ENCODE results near the genes FILIP1, SENP6 and SH3BGRL2.

GRCh38 chr6:73452545-73452696 lies 324 bp upstream of the CGAS start:
- PRO-cap = no peak

DNA sequence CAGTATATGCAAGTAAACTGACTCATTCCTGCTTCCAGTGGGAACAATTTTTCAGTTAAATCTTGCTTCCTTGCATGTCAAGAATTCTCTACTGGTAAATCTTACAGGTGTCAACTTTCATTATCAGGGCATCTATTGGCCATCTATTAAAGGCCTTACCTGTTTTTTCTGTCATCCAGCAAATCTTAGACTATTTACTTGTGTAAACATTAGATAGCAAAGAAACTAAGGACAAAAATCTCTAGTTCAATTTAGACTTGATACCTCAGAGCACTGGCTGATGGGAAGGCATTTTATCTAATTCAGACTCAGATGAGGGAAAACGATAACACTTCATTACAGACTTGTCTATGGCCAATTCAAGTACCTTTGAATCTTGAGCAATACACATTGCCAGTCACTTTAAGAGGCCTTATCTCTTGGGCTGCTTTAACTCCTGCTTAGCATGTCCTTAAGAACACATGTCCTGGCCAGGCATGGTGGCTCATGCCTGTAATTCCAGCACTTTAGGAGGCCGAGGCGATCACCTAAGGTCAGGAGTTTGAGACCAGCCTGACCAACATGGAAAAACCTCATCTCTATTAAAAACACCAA lies 4.9 kb downstream of the EEF1A1 start:
- PRO-cap = no peak

- PRO-cap = no peak
These were observed 1.2 kb downstream of the CD109 start for GRCh38 chr6:73697142-73697745.

GRCh38 chr6:75201807-75202067 lies 4.1 kb downstream of the COL12A1 start:
- PRO-cap = no peak

GRCh38 chr6:75204072-75204694 lies 1.7 kb downstream of the COL12A1 start:
- PRO-cap = no peak

GRCh38 chr6:75204695-75205592 lies 909 bp downstream of the COL12A1 start:
- PRO-cap = no peak

GRCh38 chr6:75212027-75212528 lies 6.2 kb upstream of the COL12A1 start:
- PRO-cap = no peak

DNA sequence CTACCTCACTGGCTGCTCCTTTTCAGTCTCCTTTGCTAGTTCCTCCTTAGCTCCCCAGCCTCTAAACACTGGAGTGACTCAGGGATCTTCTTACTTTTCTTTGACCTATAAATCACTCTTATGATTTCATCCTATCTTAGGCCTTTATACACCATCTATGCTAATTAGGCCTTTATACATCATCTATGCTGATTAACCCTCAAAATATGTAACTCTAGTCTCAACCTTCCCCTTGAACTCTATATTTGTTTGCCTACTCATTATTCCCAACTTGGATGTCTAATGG lies 9.5 kb downstream of the TMEM30A start:
- PRO-cap = no peak

DNA sequence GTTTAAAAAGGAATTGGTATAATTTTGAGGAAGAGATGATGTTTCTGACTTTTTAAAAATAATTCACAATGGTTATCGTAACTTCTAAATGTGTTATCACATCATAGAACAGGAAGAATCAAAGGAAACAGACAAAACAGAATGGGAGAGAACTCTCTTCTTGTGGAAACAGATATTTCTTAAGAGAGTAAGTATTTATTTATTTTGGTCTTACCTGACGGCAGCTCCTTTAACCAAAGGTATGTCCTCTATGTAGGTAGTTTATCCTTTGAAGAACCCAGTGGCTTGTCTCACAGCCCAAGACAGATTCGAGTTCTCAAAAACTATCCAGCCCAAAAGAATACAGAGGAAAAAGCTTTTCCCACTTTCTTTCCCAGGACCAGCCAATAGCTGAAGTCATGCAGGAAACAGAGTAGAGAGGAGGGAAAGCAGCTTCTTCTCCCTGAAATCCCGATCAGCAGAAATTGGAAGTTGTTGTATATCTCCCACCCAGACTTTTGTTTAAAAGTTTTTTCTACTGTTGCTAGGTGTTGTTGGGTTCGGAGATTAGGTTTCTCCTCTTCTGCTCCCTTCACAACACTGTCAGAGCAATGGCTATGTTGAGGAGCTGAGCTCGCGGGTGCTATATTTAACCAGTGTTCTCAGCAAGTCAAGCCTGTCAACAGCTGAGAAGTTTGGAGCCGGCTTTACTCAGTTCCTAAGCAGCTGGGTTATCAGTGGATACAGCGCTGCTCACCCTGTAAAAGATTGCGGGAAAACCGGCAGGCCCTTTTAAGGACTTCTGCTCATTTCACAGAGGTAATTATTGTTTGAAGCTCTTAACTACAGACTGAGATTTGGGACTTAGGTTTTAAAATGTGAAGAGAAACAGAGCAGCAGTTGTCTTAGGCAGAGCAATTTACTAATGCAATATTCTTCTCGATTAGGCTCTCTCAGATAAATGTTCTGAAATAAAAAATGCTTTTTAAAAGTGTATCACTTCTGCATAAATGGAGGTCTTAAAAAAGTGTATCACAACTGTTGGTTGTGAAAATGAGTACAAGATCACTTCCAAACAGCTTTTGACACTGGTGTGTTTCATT lies at the start of gene FILIP1:
Gene FILIP1, minus strand, starts transcription at position 601 of the 1,082 bp plus-strand sequence.
- PRO-cap = no peak

DNA sequence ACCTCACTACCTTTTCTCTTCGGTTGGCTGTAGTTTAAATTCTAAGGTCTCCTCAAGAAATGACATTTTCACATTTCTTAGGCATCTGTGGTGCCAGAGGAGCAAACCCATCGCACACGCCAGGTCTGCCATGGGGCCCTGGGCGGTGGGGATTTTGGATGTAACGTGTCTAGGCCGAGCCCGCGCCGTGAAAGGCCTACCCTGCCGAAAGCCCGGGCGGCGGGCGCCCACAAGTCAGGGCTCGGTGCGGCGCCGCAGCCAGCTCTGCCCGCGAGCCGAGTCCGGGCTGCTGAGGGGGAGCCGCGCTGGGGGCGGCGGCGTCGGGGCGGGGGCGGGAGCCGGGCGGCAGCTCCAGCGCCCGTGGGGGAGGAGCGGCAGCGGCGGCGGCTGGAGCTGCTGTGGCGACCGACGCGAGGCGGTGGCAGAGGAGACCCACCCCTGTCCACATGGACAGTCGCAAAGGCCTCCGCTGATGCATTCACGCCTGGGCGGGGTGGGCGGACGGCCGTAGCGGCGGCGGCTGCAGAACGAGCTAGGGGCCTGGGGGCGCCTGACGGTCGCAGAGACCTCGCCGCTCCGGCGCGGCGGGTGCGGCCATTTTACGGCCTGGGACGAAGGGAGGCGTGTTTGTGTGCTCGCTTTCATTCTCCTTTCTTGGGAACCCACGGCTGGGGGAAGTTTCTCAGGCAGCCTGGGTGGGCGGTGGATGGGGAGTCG lies at the start of gene SENP6:
Gene SENP6, plus strand, starts transcription at position 377 of the 717 bp plus-strand sequence.
- PRO-cap = bidirectional peak, plus-strand start at position 525 of the sequence, minus-strand start at position 266 of the sequence

DNA sequence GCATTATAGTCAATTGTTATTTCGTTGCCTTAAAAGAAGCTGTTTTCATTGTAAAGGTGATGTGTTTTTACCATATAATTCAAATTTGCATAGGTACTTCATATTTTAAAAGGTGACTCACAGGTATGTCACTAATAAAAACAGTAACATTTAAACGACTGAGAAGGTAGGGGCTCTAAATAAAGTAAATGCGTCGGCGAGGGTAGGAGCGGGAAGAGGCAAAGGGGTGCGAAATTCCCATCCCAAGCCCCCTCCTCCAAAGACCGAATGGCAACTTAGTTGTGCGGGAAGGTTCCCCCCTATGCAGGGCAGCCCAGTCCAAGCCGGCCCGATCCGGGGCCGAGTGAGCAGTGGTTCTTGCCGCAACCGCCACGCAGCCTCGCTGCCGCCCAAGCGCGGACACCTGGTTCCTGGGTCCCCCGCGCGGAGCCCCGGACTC lies 623 bp upstream of the MYO6 start:
- PRO-cap = no peak

DNA sequence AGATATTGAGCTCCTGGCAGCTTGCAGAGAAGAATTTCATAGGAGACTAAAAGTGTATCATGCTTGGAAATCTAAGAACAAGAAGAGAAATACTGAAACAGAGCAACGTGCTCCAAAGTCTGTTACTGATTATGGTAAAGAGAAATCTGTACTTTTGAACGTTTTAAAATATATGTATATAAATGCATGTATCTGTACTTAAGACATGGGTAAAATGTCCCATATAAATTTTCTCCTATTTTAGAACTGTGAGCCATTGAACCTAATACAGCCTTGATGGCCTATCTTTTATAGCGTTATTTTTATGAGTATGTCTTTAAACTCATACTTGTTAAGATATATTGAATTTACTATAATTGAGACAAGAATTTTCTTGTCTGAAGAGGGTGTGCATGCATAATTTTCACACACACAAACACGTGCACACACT lies 159.5 kb downstream of the MYO6 start:
- PRO-cap = no peak

DNA sequence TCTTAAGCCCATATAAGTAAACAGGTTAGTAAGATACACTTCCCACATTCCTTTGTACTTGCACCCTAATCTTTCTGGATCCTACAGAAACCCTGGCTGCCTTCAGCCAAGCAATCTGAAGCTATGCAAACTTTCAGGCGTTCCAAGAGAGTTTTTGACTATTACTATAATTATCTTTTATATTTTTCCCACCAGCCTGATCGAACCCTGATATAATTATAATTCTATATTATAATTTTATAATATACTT lies 182.0 kb downstream of the MEI4 start:
- PRO-cap = no peak

DNA sequence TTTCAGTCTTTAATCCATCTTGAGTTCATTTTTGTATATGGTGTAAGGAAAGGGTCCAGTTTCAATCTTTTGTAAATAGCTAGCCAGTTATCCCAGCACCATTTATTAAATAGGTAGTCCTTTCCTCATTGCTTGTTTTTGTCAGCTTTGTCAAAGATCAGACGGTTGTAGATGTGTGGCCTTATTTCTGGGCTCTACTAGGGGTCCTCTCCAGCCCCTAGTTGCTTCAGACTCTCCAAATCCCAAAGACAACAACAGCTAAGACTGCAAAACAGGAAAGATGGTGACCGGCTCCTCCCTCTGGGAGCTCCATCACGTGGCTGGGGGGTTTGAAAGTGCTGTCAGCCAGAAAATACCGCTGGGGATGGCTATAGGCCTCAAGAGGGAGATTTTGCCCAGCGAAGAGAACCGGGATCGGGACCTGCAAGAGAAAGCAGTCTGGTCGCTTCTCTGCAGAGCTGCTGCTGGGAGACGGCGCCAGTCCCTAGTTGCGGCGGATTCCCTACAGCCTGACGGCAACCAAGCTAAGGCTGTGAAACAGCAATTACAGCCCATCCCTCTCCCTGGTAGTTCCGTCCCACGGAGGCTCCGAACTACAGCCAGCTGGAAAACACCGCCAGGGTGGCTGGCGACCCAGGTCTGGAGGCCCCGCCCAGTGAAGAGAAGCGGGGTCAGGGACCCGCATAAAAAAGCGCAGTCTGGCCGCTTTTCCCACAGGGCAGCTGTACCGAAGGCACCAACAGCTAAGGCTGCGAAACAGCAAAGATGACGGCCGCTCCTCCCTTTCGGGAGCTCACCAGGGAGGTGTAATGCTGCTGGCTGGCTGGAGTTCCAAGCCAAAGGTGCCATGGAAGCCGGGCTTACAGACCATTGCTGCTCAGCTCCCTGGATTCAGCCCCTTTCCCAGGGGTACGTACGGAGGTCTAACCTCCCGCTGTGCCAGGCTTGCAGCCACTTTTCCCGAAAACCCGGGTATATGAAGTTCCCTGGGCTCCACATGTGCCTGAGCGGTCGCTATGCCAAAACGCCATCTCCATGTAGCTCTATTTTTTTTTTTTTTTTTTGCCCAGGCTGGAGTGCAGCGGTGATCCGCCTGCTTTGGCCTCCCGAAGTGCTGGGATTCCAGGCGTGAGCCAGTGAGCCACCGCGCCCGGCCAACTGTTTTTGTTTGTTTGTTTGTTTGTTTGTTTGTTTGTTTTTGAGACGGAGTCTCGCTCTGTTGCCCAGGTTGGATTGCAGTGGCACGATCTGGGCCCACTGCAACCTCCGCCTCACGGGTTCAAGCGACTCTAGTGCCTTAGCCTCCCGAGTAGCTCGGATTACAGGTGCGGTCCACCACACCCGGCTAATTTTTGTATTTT lies 238.0 kb upstream of the IRAK1BP1 start:
- PRO-cap = bidirectional peak, plus-strand start at position 407 of the sequence, minus-strand start at position 450 of the sequence; bidirectional peak, plus-strand start at position 655 of the sequence, minus-strand start at position 627 of the sequence

DNA sequence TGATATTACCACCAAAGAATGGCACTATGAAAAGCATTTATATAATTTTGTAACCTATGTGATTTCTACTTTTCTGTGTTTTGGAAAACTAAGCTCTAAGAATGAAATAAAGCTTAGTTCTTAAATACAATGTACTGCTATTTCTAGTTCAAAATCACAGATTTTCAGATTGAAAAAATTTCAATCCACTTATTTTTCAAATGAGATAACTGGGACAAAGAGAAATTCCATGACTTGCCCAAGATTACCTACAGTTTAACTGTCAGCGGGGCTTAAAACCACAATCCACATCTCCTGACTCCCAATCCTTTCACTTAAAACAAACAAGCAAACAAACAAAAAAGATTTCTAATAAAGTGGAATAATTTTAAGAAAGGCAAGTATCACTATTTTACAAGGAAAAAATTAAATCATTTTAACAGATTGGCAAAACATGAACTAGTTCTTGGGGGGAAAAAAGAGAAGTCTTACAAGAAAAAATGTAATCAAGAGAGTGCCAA lies 4.2 kb downstream of the PHIP start:
- PRO-cap = no peak

- PRO-cap = unidirectional peak, minus-strand start at chr6:79079925
These were observed 1.7 kb upstream of the PHIP start for GRCh38 chr6:79079794-79080098.

- PRO-cap = no peak
These were observed 74.3 kb upstream of the PHIP start for GRCh38 chr6:79152124-79152953.

GRCh38 chr6:79234325-79235145 lies 156.5 kb upstream of the PHIP start:
- PRO-cap = unidirectional peak, minus-strand start at chr6:79234637

DNA sequence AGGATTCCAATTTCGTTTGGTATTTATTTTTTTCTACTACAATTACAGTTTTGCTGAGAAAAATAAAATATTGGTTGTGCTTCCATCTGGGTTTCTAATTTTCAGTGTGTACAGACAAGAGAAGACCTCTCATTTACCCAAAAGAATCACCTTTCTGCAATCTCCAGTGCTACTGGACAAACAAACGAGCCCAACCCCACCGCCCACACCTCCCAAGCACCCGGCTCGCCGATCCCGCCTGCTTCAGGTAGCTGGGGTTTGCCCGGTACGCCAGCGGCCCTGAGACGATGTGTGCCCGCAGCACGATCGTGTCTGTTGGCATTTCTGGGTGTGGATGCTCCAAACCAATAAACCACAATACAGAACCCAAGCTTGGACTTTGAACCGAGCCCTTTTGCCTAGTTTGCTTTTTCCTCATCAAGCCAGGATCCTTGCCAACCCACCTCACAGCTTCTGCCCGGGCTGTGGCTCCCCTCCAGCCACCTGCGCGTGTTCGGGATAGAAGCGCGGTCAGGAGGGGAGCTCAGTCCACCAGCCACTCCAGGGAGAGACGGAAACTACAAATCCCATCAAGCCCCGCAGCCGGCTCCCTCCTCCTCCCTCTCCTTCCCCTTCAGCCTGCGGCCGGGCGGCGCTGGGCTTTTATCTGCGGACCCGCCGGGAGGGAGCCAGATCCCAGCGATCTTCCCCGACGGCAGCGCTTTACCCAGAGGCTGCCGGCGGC lies at the start of gene SH3BGRL2:
Gene SH3BGRL2, plus strand, starts transcription at position 671 of the 724 bp plus-strand sequence.
- PRO-cap = bidirectional peak, plus-strand start at position 671 of the sequence, minus-strand start at position 542 of the sequence

DNA sequence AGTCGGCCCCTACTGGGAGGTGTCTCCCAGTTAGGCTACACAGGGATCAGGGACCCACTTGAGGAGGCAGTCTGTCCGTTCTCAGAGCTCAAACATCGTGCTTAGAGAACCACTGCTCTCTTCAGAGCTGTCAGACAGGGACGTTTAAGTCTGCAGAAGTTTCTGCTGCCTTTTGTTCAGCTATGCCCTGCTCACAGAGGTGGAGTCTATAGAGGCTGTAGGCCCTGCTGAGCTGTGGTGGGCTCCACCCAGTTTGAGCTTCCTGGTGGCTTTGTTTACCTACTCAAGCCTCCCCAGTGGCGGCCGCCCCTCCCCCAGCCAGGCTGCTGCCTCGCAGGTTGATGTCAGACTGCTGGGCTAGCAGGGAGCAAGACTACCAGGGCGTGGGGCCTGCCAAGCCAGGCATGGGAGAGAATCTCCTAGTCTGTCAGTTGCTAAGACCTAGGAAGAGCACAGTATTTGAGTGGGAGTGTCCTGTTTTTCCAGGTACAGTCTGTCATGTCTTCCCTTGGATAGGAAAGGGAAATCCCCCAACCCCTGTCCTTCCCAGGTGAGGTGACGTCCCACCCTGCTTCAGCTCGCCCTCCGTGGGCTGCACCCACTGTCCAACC lies 32.6 kb downstream of the SH3BGRL2 start:
- PRO-cap = no peak

Measured in neuron (in vitro differentiated cells).